Right atrium auricular region (tissue), 2 donors: ENCODE data around the genes STMP1 and FAM180A.

DNA sequence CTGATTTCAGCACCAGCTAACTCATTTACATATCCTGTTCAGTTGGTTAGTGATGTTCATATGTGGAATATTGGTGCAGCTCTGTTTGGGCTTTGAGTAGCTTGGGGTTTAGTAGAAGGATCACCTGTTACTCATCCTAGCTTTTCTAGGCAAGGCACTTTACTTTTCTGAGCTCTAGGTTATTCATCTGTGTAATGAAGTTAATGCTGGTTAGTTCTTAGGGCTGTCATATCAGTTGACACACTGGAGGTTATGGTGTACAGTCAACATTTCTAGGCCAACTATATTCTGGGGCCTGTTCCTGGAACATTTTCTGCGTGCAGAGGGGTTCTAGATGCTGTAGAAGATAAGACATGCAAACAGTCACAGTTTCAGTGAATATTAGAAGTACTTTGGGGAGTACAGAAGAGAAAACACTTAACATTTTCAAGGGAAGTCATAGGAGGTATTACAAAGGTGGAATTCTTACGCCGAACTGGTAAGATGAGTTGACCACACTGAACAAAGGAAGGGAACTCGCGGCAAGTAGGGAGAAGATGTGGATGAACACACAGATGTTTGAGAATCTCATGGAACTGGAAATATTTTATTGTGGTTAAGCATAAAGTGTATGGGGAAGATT is 238.6 kb downstream of the EXOC4 start:
- PRO-cap: no peak
- RAMPAGE, long total RNA, 2 experiments: no peak in any of the 2 experiments

- PRO-cap: no peak
- RAMPAGE, long total RNA, 2 experiments: no peak in any of the 2 experiments
Observed at GRCh38 chr7:133538361-133539059, 285.6 kb downstream of the EXOC4 start.

GRCh38 chr7:133767675-133768329 is 359.3 kb upstream of the LRGUK start:
- PRO-cap: no peak
- RAMPAGE, long total RNA, 2 experiments: no peak in any of the 2 experiments

- PRO-cap: no peak
- RAMPAGE, long total RNA, 2 experiments: no peak in any of the 2 experiments
Observed at GRCh38 chr7:133947425-133948056, 179.6 kb upstream of the LRGUK start.

DNA sequence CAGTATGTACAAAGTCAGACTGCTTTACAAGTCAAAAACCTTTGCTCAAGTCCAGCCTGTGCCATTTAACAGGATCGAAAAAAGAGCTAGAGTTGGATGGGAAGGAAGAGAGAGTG is 693 bp downstream of the SLC35B4 start:
- PRO-cap: no peak
- RAMPAGE, long total RNA, 2 experiments: no peak in any of the 2 experiments

DNA sequence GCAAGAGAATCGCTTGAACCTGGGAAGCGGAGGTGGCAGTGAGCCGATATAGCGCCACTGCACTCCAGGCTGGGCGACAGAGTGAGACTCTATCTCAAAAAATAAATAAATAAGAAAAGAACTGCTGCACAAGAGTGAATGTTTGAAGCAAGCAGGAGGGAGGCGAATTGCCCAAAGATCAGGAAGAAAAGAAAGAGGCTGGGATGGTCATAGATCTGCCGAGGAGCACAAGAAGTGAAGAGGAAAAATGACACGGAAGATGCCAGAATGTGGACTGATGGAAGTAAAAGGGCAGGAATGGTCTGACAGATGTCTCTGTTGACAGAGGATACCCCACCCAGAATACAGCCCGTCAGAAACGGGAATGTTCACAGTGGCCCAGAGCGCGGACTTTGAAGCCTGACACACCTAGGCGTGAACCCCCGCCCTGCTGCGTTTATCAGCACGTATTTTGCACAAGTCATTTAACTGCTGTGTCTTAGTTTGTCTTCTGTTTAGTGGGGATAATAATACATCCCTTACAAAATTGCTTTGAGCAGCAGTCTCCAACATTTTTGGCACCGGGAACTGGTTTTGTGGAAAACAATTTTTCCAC is 27.2 kb downstream of the AKR1B1 start:
- PRO-cap: no peak
- RAMPAGE, long total RNA, 2 experiments: no peak in any of the 2 experiments

DNA sequence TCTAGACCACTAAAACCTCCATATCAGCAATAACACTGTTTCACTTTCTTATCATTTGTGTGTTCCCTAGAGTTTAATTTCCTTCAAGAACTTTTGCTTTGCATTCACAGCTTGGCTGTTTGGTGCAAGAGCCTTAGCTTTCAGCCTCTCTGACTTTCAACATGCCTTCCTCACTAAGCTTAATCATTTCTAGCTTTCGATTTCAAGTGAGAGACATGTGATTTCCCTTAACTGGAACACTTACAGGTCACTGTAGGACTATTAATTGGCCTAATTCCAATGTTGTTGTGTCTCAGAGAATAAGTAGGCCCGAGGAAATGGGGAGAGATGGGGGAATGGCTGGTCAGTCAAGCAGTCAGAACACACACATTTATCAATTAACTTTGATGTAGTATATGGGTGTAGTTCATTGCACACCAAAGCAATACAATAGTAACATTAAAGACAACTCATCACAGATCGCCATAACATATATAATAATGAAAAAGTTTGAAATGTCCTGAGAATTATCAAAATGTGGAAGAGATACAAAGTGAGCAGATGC is 10.6 kb upstream of the BPGM start:
- PRO-cap: no peak
- RAMPAGE, long total RNA, 2 experiments: no peak in any of the 2 experiments

GRCh38 chr7:134828484-134828939 is 49.1 kb downstream of the CALD1 start:
- PRO-cap: no peak
- RAMPAGE, long total RNA, 2 experiments: no peak in any of the 2 experiments

DNA sequence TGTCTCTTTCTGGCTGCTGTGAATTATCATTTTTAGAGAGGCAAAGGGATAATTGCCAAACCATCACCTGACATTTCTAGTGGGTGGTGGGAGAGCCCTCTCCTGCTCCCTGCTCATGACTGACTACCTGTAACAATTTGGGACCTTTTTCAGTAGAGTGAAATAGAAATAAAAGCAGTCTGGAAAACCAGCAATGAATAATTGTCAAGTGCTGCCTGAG is 52.8 kb downstream of the CALD1 start:
- PRO-cap: no peak
- RAMPAGE, long total RNA, 2 experiments: no peak in any of the 2 experiments

GRCh38 chr7:134905298-134905925 is 80.9 kb upstream of the AGBL3 start:
- PRO-cap: unidirectional peak, minus-strand start at chr7:134905540
- RAMPAGE, long total RNA, 2 experiments: no peak in any of the 2 experiments

DNA sequence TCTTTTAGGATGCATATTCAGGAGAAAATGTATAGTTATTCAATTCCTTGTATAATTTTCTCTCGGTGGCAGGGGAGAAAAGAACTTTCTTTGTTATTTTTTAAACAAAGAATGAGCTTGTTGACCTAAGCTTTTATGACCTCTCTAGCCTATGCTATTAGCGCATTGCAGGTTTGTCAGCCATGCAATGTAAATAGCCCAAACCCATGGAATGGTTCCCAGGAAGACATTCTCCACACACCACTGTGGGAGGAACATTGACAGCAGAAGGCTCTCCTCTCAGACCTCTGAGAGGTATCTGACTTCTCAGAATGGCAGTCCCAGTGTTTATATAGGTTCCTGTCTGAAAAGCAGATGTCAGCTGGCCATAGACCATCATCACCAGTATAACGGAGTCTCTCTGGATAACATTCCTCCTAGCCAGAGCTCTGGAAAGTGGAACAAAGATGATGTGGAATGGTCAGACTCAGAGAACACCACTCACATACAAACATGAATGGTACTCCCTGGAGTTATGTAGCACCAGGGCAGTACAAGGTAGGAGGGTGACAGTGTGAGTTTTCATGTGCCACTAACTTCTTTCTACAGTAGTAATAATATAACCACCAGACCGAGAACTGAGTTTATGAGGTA is 19.5 kb upstream of the AGBL3 start:
- PRO-cap: unidirectional peak, plus-strand start at position 443 of the sequence
- RAMPAGE, long total RNA, 2 experiments: no peak in any of the 2 experiments

DNA sequence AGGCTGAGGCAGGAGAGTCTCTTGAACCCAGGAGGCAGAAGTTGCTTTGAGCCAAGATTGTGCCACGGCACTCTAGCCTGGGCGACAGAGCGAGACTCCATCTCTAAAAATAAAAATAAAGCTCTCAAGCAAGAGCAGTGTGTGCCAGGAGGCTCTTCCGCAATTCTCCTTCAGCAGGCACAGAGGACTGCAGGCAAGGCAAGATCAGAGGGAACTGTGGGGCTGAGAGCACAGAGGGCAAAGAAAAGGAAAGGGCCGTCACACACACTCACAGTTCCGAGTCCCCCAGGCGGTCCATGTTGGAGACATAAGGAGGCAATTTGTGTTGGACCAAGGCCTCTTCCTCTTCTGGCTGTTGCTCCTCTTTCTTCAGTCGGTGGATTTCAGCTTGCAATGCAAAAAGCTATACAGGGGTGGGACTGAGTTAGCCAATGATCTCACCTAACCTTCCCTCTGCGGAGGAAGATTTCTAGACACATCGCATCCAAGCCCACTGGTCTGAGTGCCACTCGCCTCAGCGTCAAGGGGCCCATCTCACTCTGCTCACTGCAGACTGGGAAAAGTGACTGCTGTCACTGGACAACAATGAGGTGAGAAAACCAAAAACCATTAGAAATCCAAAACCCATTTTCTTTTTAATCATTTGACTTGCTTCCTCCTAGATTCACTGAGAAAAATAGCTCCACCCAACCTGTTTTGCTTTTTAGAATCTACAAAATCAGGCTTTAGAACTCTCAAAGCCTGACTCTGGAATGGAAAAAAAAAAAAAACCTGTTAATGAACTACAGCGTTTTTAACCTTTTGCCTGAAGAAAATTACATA is 5.5 kb downstream of the WDR91 start:
- PRO-cap: no peak
- RAMPAGE, long total RNA, 2 experiments: no peak in any of the 2 experiments

- PRO-cap: no peak
- RAMPAGE, long total RNA, 2 experiments: no peak in any of the 2 experiments
Observed at GRCh38 chr7:135616712-135617518, 45.4 kb upstream of the STMP1 start.

DNA sequence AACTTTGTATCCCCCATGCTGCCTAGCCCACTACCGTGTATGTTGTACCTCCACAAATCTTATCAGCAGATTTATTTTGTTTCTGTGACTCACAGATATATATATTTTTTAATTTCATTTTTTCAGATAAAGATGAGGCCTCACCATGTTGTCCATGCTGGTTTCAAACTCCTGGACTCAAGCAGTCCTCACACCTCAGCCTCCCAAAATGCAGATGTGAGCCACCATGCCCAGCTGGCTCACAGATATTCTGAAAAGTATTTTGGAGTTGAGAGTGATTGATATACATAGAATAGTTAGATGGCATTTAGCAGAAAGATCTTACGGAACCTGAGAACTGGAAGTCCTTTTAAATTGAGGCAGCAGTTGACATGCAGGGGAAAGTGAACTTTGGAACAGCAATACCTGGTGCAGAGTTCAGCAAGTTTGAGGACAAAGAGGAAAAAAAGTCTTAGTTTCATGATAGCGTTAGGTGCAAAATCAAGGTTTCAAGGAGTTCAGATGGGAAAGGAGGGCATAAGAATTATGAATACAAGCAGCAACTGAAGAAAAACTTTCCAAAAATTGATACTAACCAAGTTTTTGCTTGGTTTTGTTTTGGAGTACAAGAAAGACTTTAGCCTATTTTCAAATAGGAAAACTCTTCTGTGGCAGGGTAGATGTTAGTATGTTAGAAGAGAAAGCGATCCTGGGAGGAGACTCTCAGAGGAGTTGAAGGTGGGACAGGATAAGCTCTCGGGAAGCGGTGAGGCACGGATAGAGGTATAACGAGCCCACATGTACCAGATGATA is 28.1 kb upstream of the STMP1 start:
- PRO-cap: no peak
- RAMPAGE, long total RNA, 2 experiments: no peak in any of the 2 experiments

GRCh38 chr7:135662157-135662761 is at the start of gene STMP1:
Gene STMP1, plus strand, starts transcription at chr7:135662514.
- PRO-cap: bidirectional peak, plus-strand start at chr7:135662543, minus-strand start at chr7:135662359
- RAMPAGE, long total RNA, 2 experiments: start-site peak on the plus strand in 2 of 2 experiments, at chr7:135662491-135662515 at its widest, 370 to 479 reads per replicate

DNA sequence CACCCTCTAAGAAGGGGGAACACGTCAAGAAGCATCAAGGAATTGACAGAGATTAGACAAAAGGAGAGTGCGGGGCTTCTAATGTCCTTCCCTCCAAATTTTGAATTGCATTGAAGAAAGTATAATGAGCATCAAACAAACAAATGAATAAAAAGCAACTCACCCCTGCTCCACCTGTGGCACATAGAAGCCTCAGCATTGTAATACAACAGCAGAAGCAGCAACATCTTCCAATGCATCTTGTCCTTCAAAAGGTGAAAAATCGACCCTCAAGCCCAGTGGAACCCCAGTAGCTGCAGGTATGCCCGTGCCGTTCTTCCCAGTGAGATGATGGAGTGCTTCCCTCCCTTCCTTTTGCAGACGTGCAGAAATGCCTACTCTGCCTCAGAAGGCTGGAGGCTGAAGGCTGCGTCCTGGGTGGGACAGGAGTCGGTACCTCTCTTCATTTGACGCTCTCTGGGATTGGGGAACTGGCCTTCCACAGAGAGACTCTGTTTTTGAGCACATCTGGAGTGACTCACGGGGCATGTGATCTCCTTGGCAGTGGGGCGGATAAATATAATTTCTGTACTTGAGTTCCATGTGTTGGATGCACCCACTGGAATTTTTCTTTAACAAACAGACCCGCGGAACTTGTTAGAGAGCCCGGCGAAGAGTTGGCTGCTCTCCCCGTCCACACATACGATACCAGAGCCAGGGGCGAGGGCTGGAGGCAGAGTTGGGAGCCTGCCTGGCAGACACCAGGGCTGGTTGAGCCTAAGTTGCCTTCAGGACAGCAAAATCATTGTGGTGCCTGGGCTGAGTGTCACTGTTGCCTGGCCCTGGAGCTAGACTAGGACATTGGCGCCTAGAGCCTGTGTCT is at the start of gene FAM180A:
FAM180A (minus strand) TSS at position 472 of the 862 bp plus-strand sequence.
- PRO-cap: bidirectional peak, plus-strand start at position 680 of the sequence, minus-strand start at position 458 of the sequence
- RAMPAGE, long total RNA, 2 experiments: start-site peak on the minus strand in 1 of 2 experiments, centred at position 477 of the sequence, 17 reads per replicate

DNA sequence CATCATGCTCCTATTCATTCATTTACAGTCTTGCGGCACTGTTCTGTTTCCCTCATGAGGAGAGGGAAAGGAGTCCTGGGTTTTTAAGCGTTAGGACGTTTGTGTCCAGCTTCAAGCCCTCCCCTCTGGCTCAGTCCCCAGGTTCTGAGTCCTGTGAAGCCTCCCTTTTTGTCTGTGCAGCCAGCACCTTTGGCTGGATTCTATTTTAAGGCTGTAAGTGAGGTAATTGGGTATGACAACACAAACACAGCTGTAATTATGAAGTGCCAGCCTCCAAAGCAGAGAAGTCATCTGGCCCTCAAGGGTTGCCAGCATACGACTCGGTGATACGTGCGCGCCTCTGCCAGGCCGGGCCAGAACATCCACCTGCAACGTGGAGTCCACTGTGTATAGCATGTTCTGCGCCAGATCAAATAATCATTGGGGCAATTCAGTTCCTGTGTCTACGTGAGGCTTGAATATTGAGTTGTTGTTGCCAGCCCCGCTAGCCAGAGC is 6.7 kb upstream of the FAM180A start:
- PRO-cap: no peak
- RAMPAGE, long total RNA, 2 experiments: no peak in any of the 2 experiments

DNA sequence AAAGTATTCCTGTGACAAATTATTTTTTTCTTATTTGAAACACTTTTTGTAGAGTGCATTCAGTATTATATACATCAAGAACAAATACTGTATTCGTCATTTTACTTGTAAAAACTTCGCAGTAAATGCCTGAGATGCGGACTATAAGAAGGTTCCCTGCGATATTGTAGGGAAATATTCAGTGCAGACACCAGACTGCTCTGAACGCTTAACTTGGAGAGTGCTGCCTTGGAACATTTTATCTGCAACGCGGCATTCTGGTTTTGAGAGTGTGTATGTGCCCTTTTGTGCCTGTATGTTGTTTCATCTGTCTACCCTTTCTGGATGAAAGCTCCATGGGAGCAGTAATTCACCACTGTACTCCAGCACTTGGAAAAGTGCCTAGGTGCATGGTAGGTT is 46.8 kb downstream of the MTPN start:
- PRO-cap: no peak
- RAMPAGE, long total RNA, 2 experiments: no peak in any of the 2 experiments

DNA sequence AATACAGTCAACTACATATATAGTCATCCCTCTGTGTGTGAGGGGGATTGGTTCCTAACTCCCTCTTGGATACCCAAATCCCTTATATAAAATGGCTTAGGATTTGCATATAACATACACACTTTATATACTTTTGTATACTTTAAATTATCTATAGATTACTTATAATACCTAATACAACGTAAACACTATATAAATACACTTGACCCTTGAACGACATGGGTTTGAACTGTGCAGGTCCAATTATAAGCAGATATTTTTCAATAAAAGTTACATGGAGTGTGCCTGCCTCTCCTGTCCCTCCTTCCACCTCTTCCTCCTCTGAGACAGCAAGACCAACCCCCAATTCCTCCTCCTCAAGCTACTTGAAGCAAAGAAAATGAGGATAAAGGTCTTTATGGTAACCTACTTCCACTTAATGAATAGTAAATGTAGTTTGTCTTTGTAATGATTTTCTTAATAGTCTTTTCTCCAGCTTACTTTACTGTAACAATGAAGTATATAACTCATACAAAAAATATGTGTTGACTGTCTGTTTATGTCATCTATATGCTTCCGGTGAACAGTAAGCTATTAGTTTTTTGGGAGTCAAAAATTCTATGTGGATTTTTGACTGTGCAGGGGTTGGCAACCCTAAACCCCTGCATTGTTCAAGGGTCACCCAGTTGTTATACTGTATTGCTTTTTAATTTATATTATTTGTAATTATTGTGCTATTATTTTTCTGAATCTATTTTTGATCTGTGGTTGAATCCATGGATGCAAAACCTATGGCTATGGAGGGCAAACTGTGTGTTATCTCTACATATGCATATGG is 39.5 kb downstream of the MTPN start:
- PRO-cap: no peak
- RAMPAGE, long total RNA, 2 experiments: no peak in any of the 2 experiments

GRCh38 chr7:136046115-136046602 is 69.0 kb upstream of the MTPN start:
- PRO-cap: no peak
- RAMPAGE, long total RNA, 2 experiments: no peak in any of the 2 experiments